Duodenum (tissue), 1 donor: ENCODE results near the genes CNOT11 and CREG2.

- PRO-cap = no peak
Observed at GRCh38 chr2:100107977-100108523, 34.3 kb downstream of the AFF3 start.

DNA sequence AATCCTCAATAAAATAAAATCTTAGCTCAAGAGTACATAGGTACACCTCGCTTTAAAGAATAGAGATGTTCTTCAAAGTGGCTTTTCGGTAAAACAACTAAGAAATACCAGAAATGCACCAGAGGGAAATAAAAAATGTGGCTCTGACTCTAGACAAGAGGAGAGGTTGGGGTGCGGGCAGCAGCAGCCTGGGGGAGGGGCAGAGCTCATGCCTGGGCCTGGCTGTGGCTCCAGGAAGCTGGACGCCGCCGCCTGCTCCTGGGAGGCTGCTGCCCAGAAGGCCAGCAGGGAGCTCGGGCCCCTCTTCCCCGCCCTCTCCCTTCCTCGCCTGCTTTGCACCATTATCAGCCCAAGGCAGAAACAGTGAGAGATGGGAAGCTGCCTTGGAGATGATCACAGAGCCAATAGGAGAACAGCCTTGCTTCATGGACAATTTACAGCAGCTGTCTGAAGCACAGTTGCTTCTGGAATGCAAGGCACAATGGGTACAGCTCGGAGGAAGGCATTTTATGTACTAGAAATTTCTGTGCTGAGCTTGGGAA is 55.2 kb upstream of the AFF3 start:
- PRO-cap = no peak

- PRO-cap = no peak
Observed at GRCh38 chr2:100320468-100321170, 1.7 kb downstream of the LONRF2 start.

- PRO-cap = no peak
Observed at GRCh38 chr2:100780610-100781195, 39.2 kb upstream of the NPAS2 start.

DNA sequence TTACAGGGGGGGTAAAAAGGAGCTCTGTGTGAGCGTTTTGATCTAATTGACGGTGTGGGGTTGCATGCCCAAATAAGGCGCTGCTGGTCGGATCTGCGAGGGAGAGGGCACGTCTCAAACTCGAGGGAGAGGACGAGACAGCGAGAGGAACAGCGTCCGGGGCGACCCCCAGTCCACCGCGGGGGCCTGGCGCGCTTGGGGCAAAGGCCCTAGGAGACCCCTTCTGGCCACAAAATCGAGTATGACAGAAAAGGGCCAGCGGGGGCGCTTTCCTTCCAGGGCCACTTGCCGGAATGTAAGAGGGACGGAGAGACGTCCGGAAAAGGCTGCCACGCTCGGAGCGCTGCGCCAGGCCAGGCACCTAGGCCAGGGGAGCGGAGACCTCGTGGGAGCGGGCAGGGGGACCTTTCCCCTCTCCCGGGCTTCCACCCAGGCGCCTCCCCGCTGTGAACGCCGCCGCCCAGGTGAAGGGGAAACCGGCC is 1.5 kb upstream of the NPAS2 start:
- PRO-cap = unidirectional peak, plus-strand start at position 123 of the sequence; unidirectional peak, plus-strand start at position 310 of the sequence; bidirectional peak, plus-strand start at position 453 of the sequence, minus-strand start at position 416 of the sequence

DNA sequence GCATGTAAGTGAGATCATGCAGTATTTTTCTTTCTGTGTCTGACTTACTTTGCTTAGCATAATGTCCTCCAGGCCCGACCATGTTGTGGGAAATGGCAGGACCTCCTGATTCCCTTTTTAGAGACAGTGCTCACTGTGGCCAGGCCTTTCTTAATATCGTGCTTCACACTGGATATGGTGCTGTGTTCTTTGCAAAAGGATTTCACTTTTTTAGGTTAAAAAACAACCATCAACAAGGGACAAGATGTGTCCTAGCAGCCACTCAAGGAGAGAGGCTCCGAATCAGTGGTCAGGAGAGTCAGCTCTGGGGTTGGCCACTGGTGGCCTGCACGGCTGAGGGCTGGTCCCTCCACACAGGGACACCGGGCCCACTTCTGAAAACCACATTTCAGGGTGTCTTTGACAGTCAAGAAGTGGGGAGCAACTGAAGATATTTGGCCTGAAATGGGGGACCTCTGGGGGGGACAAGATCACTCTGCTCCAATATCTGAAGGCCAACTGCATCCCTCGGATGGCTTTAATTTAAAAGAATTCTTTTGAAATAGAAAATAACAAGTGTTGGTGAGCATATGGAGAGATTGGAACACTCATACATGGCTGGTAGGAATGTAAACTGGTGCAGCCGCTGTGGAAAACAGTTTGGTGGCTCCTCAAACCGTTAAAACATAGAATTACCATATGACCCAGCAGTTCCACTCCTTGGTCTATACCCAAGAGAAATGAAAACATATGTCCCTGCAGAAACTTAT is 59.8 kb downstream of the NPAS2 start:
- PRO-cap = no peak

- PRO-cap = no peak
Observed at GRCh38 chr2:100894240-100894603, 74.3 kb downstream of the NPAS2 start.

- PRO-cap = unidirectional peak, minus-strand start at chr2:100924816; unidirectional peak, minus-strand start at chr2:100924848
Observed at GRCh38 chr2:100924690-100925602, 77.1 kb upstream of the RPL31 start.

GRCh38 chr2:101007284-101008536 is 5.6 kb downstream of the RPL31 start:
- PRO-cap = no peak

- PRO-cap = no peak
Observed at GRCh38 chr2:101139142-101140133, 11.7 kb downstream of the TBC1D8 start.

DNA sequence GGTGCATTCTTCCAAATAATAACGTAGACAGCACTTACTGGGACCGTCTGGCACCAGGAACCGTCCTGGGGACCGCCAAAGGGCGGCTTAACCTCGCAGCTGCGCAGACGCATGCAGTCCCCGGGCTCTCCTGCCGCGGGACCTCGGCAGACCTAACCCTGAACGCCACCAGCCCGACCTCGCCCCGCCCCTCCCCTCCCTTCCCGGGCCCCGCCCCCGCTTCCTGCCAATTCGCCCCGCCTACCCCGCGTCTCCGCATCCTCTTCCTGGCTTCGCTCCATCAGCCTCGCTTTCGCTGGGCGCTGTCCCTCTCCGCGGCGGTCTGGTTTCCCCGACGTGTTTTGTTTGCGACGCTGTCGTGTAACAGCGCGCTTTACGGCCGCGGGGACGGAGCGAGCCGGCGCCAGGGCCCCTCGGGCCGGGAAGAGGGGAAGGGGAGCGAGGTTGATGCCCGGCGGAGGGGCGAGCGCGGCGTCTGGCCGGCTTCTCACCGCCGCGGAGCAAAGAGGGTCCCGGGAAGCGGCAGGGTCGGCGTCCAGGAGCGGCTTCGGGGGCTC is at the start of gene CNOT11:
CNOT11 (plus strand) TSS at position 369 of the 557 bp plus-strand sequence.
- PRO-cap = bidirectional peak, plus-strand start at position 420 of the sequence, minus-strand start at position 142 of the sequence

GRCh38 chr2:101282519-101283493 is 25.7 kb downstream of the RNF149 start:
- PRO-cap = no peak

DNA sequence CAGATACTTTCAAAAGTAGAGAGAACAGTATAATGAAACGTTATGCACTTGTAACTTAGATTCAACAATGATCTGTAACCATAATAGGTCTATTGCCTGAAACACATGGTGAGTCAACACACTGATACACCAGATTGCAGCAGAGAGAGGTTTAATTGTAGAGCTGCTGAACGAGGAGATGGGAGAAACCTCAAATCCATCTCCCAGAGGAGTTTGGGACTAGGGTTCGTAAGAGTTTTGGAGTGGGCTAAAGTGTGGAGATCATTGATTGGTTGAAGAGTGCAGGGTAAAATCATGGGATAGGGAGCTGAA is 2.5 kb upstream of the RNF149 start:
- PRO-cap = no peak

DNA sequence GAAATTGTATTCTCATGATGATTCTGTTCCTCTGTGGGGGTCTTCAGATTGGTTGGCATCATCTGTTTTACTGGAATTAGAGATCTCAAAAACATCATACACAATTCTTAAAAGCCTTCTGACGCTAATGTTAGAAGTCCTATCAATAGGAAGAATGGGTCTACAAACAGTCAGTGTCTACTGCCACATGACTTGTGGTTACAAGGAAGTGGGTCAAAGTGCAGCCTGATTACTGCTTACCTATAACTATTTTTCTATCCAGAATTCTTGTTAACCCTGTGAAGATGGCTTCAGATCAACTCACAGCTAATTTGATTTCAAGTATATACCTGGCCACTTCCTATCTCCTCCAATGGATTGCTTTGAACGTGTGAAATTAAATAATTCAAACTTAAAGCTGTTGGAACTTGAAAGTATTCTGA is 2.9 kb upstream of the RNF149 start:
- PRO-cap = no peak

GRCh38 chr2:101386781-101387842 is at the start of gene CREG2:
Gene CREG2 (minus strand): TSS chr2:101387503.
- PRO-cap = no peak

GRCh38 chr2:101518788-101519307 is 43.9 kb upstream of the RFX8 start:
- PRO-cap = no peak

GRCh38 chr2:101987406-101987691 is 4.4 kb upstream of the IL1R2 start:
- PRO-cap = no peak

- PRO-cap = no peak
Observed at GRCh38 chr2:102142187-102142589, 358 bp upstream of the IL1R1 start.

DNA sequence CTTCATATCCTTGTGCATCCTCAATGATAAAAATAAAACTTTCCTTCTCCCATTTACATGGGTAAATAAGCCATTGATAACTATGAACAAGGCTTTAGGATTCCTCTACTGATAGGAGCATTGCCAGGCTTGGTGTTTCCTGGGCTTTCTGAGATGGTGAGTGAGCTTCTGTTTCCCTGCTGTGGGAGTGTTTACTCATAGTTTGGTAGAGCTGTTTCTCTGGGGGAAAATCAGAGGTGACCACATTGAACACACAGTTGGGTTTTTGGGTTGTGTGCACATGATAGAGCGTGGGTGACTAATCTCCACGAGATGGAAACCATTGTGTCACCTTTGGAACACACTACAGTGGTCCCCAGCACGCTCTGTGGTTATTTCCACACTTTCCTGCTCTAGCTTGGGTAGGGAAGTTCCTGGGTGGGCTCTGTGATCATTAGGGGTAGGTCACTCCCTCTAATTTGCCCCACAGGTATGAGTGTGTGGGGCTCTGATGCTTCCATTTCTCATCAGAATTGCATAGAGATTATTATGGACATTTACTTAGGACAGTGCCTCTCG is 5.4 kb downstream of the IL1R1 start:
- PRO-cap = no peak

DNA sequence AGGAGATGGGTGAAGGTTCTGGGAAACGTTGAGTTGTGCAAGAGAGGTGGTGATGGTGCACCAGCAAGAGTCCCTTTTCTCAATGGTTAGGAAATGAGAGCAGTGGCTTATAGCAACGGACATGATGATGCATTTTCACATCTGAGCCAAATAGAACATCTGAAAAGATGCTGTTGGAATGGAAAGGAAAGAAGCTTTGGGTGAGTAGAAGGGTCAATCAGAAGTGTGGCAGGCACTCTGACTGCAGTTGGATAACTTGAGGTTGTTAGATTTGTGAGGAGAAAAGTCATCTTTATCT is 48.6 kb upstream of the IL1RL1 start:
- PRO-cap = no peak